Jejunum (tissue), 1 donor: ENCODE results near the genes ABHD10, CD200R1 and SIDT1.

GRCh38 chr3:111978382-111979620 is at the start of gene ABHD10:
ABHD10 (plus strand) TSS chr3:111979026.
- PRO-cap: bidirectional peak, plus-strand start at chr3:111979034, minus-strand start at chr3:111978845; unidirectional peak, minus-strand start at chr3:111979401

GRCh38 chr3:112120248-112120804 is 12.7 kb downstream of the GCSAM start:
- PRO-cap: no peak

GRCh38 chr3:112303339-112303802 is 9.4 kb upstream of the SLC9C1 start:
- PRO-cap: no peak

DNA sequence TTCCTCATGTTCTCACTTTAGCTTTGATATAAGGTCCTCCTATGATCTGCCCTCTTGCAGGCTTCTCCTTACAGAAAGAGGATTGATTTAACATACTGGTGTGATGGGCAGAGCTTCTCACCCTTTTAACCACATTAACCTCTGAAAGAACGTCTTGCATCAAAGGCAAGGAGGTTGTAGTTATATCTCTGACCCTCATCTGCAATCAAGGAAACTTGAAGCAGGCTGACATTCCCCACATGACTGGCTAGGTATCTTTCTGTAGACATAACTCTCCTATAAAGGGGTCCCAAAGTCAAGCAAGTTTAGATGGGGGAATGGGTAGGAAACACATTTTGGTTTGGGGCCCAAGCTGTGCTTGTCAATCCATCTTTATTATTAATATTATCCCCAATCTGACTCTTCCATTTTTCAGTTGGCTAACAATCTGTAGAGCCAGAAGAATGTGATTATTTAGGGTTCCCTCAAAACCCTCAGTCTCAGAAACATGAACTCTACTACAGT is 39.4 kb downstream of the BTLA start:
- PRO-cap: no peak

DNA sequence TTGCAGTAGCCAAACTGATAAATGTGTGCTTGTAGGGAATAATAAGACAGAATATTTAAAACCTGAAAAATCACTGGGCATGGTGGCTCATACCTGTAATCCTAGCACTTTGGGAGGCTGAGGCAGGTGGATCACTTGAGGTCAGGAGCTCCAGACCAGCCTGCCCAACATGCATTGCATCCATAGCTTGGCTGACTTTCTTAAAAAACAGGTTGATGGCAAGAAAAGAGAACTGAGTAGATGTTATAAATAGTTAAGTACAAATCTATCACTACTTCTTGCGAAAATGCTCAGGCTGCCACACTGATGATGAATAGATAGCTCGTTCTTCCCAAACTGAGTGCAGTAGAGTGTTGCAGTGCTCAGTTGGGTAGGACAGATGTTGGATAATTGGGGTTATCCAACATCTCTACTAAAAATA is 1.4 kb downstream of the BTLA start:
- PRO-cap: no peak

- PRO-cap: unidirectional peak, minus-strand start at chr3:112565094
These were observed 2.8 kb downstream of the SLC35A5 start for GRCh38 chr3:112564487-112565190.

- PRO-cap: no peak
These were observed 69.2 kb downstream of the CD200R1L start for GRCh38 chr3:112777511-112777797.

DNA sequence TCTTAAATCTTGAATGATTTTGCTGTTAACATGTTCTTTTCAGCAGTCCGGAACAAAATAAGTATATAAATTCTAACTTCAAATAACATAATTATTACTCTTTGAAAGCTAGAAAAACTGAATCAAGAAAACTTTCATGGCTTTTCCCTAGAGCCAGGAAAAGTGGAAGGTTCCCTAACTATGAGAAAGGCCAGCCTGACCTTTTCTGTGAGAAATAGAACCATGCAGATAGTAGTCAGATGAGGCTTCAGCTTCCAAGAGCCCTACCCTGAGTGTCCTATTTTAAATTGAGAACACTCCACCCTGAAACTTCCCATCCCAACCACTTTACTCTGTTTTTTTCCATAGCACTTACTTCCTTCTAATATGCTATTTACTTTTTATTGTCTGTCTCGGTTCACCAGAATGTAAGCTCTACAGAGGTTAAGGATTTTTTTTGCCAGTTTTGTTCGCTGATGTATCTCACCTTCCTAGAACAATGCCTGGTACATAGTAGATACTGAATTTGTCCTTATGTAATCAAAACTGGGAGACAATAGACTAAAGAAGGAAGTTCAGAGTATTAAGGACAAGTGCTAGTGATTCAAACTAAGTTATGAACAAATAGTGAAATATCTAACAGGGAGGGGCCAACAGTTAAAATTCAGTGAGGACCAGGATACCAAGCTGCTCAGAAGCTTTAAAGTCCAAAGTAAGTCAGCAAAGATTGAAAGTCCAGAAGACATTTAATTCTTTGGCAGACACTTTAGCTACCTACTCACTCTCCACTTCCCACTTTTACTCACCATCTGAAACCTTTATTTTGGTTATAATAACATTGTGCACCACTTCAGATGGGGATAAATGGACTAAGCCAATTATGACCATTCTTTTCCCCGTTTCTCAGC is 66.7 kb downstream of the CD200R1L start:
- PRO-cap: no peak

- PRO-cap: no peak
These were observed 33.8 kb downstream of the CD200R1L start for GRCh38 chr3:112812877-112813167.

DNA sequence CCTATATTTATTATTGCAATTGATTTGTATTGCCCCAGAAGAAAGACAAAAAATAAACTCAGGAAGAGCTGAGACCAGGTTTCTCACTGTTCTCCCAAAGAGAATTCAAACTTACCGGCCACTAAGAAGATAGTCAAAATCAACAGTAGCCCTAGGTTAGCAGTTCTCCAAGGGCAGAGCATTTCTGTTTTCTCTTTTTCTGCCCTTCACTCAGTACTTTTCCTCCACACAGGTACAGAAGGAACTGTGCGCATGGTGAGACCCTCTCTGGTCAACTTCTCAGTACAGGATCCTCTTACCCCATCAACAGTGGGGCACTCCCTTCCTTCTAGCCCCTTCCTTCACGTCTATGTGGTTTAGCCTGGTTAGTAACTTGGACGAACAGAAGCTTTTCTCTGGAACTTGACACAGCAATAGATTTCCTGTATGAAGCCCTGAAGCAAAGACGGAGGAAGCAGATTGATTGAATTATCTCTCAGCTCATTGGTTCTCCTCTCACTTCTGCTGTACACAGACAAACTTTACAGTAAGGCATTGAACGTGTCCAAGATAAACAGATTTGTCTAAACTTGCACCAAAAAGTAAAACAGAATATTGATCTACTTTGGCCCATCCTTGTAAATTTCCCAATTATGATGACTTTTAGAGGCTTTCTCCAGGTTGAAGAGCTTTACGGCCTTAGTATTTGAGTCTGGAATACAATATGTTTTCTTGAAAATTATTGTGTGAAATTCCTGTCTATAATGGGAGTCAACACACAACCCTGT is at the start of gene CD200R1:
TSS of gene CD200R1 (minus strand) at position 428 of the 767 bp plus-strand sequence.
- PRO-cap: no peak

- PRO-cap: no peak
These were observed 17.6 kb upstream of the BOC start for GRCh38 chr3:113193776-113194180.

- PRO-cap: unidirectional peak, plus-strand start at chr3:113245954
These were observed 34.4 kb downstream of the BOC start for GRCh38 chr3:113245768-113246234.

GRCh38 chr3:113247806-113248120 is 36.4 kb downstream of the BOC start:
- PRO-cap: no peak

DNA sequence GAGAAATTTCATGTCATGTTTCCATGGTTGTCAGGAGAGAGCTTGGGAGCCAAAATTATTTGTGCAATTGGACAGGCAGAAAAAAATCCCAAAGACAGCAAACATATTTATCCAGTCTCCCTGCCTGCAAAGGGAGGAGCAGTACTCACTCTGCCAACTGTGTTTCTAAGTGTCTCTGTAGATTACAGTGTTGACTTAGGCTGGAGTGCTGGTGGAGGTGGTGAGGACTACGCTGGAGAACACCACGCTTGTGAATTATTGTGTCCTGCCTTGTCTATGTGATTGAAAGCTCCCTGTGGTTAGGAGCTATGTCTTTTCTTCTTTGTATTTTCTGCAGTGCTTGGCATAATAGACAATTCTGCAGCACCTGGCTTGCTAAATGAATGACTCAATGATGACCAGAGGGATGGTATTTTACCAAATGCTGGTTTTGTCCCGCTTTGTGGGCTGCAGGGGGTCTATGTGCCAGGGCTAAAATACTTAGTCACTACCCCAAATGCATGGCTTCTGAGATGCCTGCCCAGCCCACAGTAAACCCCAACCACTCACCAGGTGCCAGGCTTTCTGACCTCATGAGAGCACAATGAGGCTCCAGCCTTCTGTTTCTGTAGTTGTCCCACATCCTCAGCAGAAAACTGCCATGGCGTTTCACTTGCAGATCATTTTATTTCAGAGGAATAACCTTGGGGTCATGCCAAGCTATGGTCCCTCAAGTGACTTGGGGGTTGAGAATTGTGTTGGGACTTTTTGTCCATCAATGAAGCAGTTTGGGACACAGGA is 50.9 kb downstream of the BOC start:
- PRO-cap: no peak

- PRO-cap: no peak
These were observed 69.3 kb downstream of the BOC start for GRCh38 chr3:113280523-113281251.

DNA sequence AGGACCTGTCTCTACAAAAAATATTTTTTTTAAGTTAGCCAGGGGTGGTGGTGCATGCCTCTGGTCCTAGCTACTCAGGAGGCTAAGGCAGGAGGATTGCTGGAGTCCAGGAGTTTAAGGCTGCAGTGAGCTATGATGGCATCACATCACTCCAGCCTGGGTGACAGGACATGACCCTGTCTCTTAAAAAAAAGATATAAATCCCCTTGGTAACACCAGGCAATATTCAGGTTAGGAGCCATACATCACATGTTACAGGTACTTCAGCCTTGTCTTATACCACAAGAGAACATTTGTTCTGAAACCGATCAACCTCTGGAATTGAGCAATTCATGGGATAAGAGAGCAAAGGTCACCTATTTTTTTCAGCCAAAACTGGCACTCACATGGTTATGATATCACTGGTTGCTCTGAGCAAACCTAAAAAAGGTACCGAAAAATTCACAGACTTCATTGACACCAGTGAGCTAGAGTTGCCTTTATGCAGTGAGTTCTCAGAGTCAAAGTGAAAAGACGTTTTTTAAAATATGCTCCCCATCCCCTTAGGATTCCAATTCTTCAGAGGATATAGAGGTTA is 9.1 kb downstream of the SPICE1 start:
- PRO-cap: no peak

- PRO-cap: unidirectional peak, plus-strand start at chr3:113532436; bidirectional peak, plus-strand start at chr3:113532566, minus-strand start at chr3:113532461
These were observed at the start of gene SIDT1 for GRCh38 chr3:113531892-113532664. SIDT1 (plus strand) TSS chr3:113532555.

DNA sequence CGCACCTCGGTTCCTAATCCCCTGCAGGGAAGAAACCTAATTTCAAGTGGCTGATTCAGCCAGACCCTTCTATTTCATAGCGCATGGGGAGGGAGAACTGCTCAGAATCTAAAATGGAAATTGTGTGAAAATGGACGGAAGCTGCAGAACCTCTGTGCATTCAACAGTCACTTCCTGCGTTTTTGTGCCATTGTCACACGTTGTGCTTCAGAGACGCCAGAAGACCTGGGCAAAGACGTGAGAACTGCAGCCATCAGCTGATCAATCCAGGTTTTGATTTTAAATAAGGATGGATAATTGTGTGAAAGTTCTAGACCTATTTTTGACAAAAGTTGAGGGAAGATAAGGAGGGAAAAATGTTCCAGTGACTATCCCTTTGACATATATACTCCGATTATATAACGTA is 1.2 kb downstream of the SIDT1 start:
- PRO-cap: bidirectional peak, plus-strand start at position 219 of the sequence, minus-strand start at position 176 of the sequence

DNA sequence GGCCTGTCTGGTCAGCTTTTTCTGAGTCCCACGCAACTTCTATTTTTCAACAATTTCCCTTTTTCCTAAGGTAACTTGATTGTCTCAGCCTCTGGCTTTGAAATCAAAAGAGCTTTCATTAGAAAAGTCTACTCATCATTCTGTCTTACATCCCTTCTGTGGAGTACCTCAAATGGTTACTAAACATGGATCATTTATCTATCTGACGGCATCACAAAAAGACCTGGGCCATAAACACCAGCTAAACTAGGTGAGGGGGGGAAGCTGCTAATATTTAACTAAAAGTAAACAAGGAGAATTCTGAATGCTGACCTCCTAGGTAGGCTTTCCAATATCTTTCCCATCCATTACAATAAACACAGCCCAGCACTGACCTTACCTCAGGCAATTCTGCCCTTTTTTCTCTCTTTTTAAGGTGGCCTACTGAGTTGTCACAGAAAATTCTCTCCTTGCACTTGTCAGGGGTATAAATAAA is 33.2 kb downstream of the USF3 start:
- PRO-cap: no peak

DNA sequence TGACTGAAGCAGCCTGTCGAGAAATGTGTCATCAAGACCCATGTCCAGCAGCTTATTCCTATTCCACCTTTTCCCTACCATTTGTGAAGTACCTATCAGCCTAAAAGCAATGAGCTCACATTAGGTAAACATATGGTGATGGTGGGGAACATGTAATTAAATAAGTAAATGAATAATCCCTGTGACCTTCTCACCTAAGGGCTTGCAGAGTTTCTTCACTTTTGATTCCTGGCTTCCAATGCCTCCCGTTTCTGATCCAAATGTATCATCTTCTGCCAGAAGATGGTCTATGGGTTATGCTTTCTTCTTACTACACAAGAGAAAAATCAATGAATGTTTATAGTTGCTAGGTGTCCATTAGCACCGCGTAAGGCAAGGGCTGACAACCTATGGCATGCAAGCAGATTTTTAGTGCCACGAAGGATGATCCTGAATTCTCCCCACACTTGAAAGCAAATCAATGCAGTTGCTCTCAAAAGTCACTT is 19.3 kb downstream of the USF3 start:
- PRO-cap: no peak